Hair follicular keratinocyte (primary cell): ENCODE measurements around a stretch of chr2.

- RAMPAGE, long total RNA = no peak
Measured at GRCh38 chr2:177232101-177232827, 19.7 kb downstream of the HNRNPA3 start.

GRCh38 chr2:177233805-177234720 is 21.5 kb downstream of the HNRNPA3 start:
- RAMPAGE, long total RNA = no peak

DNA sequence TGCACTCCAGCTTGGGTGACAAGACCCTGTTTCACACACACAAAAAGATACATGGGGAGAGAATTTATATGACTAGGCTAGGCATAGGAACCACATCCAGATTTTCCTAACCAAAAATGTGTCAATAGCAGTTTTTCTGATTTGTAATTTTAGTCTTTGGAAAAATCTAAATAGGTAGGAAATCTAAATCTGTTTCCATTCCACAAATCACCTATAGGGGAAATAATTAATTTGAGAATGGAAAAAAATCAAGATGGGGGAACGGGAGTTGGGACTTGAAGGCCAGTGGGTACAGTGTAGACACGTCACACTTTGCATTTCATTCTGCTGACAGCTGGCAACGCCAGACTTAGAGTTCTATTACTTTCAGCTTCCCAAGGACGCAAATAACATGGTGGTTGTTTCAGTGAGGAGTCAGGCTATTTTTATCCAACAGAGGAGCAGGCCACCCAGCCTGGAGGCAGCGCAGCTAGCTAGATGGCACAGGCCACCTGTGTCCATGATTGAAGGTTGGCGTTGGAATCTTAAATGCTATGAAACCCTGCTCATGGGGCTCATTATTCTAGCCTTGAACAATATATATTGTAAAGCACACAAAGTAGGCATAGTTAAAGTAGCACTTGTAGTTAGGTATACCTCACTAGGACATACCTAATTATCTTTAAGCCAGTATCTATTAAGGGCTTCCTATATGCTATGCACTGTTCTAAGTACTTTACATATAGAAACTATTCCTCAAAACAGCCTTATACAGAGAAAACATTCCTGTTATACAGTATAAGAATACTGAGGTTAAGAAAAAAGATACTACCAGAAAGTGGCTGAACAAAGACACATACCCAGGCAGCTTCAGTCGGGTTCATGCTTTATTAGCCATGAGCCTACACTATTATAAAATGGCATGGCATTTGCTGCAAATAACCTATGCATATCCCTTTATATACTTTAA is 23.5 kb downstream of the HNRNPA3 start:
- RAMPAGE, long total RNA = no peak

DNA sequence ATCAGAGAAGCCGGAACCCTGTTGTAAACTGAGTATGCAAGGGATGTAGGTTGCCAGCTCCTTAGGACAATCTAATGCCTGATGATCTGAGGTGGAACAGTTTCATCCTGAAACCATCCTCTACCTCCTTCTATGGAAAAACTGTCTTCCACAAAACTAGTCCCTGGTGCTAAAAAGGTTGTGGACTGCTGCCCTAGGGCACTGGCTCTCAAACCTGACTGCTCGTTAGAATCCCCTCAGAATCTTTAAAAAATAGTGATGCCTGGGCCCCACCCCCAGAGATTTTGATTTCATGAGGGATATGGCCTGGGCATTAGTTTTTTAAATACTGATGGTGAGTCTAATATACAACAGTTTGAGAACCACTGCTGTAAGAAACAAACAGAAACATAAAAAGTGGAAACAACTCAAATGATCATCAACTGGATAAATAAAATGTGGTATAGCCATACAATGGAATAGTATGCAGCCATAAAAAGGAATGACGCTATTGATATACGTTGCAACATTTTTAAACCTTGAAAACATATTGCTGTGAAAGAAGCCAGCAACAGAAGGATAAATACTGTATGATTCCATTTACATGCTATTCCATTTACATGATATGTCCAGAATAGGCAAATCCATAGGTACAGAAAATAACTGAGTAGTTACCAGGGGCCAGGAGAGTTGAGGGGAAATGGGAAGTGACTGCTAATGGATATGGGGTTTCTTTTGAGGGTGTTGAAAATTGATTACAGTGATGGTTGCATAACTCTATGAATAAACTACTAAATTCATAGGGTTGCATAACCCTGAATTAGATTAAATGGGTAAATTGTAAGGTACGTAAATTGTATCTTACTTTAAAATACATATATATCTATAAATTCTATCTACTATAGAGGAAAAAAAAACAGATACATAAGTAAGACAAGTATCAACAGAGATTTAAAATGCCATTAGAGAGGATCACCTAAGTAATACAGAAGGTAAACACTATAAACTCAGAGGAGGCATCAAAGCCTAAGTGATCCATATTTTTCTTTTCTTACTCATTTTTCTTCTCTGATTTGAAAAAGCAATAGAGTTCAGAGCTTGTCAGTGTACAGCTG is 6.4 kb downstream of the NFE2L2 start:
- RAMPAGE, long total RNA = no peak

- RAMPAGE, long total RNA = no peak
Measured at GRCh38 chr2:177271153-177271729, 6.7 kb upstream of the NFE2L2 start.

- RAMPAGE, long total RNA = no peak
Measured at GRCh38 chr2:177309802-177310180, 45.3 kb upstream of the NFE2L2 start.

GRCh38 chr2:177396126-177396813 is 3.7 kb downstream of the AGPS start:
- RAMPAGE, long total RNA = no peak

DNA sequence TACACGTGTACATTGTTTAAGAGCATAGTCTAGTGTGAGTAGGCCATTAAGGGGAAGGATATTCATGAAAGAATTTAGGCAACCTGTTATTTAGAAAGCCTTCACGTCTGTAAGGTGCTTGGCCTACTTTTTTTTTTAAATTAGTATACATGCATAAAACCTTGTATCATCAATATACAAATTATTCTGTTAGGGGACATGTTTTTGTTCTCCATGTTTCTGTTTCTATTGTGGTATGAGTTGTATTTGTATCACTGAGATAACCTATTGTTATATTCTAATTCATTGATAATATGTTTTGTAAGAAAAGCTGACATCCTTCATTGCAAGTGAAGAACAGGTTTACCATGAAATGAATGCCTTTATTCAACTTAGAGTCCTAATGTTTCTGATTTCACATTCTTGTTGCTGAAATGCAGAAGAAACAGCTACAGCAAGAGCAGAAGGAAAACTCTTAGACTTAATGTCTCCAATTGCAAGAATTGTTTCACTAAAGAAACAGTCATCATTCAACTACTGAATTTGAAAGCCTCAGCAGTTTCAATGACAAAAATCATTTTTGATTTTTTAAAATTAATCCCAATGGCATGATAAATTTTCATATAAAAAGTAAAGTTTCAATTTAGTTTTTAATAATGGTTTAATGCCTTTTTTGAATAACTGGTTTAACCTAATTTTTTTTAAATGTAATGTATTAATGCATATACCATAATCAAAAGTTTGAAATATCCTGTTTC is 13.8 kb downstream of the TTC30B start:
- RAMPAGE, long total RNA = no peak

- RAMPAGE, long total RNA = no peak
Measured at GRCh38 chr2:177553289-177553924, 811 bp upstream of the TTC30B start.

- RAMPAGE, long total RNA = no peak
Measured at GRCh38 chr2:178242070-178242799, 47.9 kb downstream of the OSBPL6 start.

DNA sequence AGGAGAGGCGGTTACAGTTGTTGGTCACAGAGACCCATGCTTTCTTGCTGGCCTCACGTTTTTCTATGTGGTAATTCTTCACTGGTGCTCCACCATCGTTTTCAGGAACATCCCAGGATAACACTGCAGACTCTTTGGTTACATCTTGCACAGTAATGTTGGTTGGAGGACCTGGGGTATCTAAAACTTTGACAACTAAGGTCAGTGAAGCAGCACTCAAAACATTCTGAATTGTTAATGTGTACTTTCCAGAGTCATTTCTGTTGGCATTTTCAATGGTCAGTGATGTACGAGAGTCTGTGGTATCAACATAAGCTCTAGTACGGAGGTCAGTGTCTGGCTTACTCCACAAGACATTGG is 79.1 kb downstream of the PLEKHA3 start:
- RAMPAGE, long total RNA = no peak

- RAMPAGE, long total RNA = no peak
Measured at GRCh38 chr2:178572231-178572709, 92.0 kb downstream of the PLEKHA3 start.

- RAMPAGE, long total RNA = no peak
Measured at GRCh38 chr2:178575780-178576377, 95.6 kb downstream of the PLEKHA3 start.

- RAMPAGE, long total RNA = no peak
Measured at GRCh38 chr2:178688581-178689331, 118.5 kb downstream of the TTN start.

DNA sequence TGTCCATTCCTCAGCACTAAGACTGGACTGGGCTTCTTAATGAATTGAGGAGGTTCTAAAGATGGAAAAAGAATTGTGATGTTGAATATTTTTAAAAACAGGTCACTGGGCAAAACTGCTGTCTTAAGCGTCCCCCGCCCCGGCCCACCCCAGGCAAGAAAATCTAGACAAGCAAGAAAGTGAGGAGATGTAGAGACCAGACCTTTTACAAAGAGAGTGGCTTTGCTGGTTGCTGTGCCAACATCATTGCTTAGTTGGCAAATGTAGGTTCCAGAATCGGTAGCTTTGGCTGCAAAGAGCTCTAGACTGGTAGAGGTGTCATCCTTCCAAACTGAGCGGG is 77.4 kb downstream of the TTN start:
- RAMPAGE, long total RNA = no peak

DNA sequence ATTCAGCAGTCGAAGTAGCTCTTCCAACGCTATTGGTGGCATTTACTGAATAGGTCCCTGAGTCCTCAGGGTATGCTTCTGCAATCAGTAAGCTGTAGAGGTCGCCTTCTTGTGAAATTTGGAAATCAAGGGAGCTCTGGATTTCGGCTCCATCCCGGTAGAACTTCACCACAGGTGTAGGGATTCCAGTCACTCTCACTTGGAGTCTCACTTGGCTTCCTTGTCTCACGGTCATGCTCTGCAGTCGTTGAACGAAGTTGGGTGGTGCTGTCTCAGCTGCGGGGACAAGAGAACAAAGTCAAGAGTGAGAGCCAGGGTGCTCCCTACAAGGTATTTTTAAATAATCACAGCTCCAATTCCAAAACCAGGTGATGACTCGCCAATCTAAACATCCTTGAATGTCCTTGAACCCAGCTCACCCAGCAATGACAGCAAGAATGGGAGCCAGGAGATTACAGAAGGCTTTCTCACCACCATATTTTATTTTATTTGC is 6.8 kb downstream of the TTN start:
- RAMPAGE, long total RNA = no peak

DNA sequence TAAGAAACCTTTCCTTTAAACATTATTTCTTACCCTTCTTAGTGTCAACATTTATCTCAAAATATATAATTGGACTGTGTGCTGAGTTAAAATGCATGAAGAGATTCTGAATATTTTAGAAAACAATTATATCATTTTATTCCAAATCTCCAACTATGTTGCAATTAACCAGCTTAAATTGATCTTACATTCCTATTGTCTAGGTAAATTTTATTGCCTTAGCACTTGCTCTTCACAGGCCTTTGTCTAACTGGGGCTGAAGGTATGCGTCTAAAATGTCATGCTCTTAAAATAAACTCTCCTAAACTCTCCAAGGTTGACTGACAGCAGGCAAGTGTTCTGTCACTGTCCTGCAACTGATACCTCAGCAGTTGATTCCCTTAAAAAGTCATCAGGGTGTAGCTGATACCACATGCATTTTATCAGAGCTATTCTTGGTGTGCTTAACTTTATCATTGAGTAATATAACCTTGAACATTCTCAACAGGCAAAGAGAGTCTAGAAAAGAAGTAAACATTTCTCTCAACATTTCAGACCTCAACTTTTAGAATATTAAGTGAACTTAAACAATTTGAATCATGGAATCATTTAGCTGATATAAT is 713 bp downstream of the TTN start:
- RAMPAGE, long total RNA = no peak

DNA sequence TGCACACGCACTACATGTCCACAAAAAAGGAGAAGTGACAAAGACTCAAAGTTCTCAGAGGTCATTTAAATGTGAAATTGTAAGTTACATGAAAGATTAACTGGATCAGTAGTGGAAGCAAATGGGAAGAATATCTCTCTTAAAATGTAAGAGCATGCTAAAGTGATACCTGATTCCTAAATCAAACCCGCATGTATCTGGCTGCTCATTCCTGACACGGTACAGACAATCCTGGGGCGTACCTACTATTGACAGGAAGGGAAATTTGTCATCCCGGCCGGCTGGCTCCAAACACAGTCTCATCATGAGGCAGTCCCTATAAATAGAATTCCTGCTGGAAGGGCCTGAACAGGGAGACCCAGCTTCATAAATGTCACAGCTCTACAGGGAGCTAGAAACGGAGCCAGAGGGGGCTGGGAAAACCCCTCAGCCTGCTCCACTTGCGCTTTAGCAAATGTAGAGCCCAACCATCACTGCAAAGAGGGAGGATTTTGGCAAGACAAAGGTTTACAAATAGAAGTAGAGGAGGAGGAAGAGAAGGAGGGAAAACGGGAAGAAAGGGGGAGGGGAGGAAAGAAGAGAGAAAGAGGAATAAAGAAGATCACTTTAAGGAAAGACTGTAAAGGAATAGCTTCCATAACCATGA is 56.6 kb upstream of the TTN start:
- RAMPAGE, long total RNA = no peak

GRCh38 chr2:179121757-179122247 is 71.9 kb upstream of the CCDC141 start:
- RAMPAGE, long total RNA = no peak

DNA sequence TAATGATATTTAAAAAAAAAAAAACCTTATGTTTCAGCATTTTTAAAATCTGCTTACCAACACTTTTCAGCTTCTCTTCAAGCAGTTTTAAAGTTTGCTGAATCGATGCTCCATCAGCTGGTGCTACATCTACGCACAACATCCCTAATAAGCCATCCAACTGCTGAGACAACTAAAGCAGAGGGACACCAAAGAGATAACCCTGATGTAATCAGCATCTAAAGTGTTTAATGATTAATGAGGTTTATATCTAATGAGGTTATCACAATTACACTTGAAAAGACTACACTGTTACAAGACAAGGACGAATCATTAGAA is 73.7 kb upstream of the CCDC141 start:
- RAMPAGE, long total RNA = no peak